Measurements from ENCODE around the genes EEA1 and UBE2N.

- PRO-cap: no peak
- RAMPAGE, long total RNA, 2 experiments: no peak in any of the 2 experiments
Observed at GRCh38 chr12:91778885-91779350, 366.7 kb downstream of the BTG1 start.

DNA sequence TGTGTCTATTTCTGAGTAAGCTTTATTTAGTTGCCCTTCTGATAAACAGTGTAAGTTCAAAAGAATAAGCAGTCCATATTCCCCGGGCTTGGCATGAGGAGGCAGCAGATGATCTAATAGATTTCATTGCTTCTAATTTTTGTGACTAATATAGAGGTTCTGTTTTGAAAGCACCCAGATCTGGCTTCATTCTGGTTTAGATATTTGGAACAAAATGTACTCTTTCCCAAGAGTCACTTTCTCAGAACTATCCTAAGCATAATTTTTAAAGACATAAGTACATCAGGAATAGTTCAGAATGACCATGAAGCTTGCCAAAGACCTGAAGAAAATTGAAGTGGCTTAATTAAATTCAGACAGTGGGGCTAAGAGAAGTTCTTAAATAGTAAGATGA, 290.9 kb downstream of the BTG1 start:
- PRO-cap: unidirectional peak, plus-strand start at position 296 of the sequence
- RAMPAGE, long total RNA, 2 experiments: no peak in any of the 2 experiments

DNA sequence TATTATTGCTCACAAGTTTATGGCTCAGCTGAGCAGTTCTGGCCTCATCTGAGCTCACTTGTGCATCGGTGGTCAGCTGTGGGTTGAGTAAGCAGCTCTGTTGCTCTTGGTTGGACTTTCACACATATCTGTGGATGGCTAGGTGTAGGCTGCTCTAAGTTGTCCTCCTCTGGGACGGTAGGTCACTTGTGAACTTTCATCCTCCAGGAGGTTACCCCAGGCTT, 162.7 kb downstream of the BTG1 start:
- PRO-cap: no peak
- RAMPAGE, long total RNA, 2 experiments: no peak in any of the 2 experiments

- PRO-cap: no peak
- RAMPAGE, long total RNA, 2 experiments: no peak in any of the 2 experiments
Observed at GRCh38 chr12:92064178-92064788, 81.4 kb downstream of the BTG1 start.

DNA sequence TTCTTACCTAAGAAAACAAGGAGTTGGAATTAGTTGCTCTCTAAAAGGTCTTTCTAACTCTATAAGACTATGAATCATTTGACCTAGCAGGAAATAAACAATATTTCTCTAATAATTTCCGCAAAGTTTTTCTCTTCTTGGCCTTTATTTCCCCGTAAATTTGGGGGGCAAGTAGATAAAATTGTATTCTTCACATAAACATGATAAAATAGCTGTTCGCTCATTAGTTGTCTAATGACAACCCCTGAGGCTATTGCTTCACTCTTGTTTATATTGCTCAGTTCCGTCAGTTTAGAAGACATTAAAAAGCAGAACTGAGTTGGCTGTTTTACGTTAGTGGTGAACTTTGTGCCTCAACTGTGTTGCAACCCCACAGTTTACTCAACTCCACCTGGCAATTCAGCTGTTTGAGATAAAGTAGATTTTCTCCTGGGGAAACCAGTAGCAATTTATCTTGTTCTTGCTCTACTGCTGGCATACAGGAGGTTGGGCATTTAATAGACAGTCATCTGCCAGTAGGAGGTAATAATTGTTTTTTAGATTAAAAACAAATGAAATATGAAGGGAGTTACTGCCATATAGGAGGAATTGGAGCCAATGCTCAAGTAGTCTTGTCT, 74.6 kb downstream of the BTG1 start:
- PRO-cap: no peak
- RAMPAGE, long total RNA, 2 experiments: no peak in any of the 2 experiments

DNA sequence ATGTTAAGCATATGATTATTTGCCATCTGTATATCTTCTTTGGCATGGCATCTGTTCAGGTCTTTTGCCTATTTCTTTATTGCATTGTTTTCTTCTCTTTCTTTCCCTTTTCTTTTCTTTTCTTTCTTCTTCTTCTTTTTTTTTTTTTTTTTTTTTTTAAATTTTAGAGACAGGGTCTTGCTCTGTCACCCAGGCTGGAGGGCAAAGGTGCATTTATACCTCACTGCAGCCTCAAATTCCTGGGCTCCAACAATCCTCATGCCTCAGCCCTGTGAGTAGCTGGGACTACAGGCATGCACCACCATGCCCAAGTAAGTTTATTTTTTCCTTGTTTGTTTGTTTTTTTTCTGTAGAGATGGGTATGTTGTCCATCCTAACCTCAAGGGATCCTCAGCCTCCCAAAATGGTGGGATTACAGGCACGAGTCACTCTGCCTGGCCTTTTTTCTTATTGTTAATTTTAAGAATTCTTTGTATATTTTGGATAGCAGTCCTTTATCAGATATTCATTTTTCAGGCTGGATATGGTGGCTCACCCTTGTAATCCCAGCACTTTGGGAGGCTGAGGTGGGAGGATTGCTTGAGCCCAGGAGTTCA, 51.7 kb downstream of the BTG1 start:
- PRO-cap: no peak
- RAMPAGE, long total RNA, 2 experiments: no peak in any of the 2 experiments

- PRO-cap: bidirectional peak, plus-strand start at chr12:92144330, minus-strand start at chr12:92144163
- RAMPAGE, long total RNA, 2 experiments: no peak in any of the 2 experiments
Observed at GRCh38 chr12:92143718-92144213, 1.9 kb downstream of the BTG1 start.

- PRO-cap: no peak
- RAMPAGE, long total RNA, 2 experiments: no peak in any of the 2 experiments
Observed at GRCh38 chr12:92365212-92365864, 219.7 kb upstream of the BTG1 start.

- PRO-cap: no peak
- RAMPAGE, long total RNA, 2 experiments: no peak in any of the 2 experiments
Observed at GRCh38 chr12:92543363-92543775, 159.4 kb upstream of the PLEKHG7 start.

DNA sequence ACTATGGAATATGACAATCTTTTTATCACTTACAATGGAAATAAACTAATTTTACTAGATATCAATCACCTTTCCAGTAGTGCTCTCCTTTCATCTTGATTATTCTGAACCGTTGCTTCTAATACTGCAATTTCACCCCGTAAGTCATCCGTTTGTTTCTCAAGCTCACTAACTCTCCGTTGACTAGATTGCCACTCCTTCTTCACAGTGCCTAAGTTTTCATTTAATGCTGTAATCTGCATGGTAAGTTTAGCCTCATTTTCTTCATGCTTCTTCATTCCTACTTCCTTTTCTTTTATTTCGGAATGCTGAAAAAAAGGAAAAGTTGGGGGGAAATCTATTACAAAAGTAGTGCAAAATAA, 75.1 kb downstream of the PLEKHG7 start:
- PRO-cap: no peak
- RAMPAGE, long total RNA, 2 experiments: no peak in any of the 2 experiments

DNA sequence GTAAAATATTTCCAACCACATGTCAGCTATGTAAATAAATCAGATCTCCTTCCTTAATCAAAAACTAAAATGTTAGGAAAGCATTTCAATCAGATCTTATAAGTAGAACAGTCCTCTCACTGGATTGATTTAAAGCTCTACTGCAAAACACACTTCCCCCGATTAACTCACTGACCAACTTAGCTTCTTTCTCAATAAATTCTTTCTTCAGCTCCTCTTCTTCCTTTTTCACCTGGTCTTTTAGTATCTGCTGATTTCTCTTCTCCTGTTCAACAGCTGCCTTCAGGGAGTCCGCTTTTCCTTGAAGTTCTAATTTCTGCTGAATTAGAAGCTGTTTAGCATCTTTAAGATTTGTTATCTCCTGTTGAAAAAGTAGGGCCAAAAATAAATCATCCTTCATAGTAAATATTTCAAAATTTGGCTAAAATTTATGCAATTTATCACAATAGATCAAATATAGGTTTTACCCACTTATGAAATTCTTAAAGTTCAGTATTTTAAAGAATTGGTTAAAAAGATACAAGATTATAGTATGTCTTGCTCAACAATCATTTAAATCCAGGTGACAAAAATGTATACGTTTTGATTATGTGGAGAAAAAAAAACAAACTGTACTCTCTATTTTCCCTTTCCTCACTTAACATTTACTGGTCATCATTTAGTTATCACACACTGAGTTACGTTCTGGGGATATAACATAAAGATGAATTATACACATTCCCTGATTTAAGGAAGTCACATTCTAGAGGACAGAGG, 76.3 kb downstream of the PLEKHG7 start:
- PRO-cap: no peak
- RAMPAGE, long total RNA, 2 experiments: no peak in any of the 2 experiments

GRCh38 chr12:92864802-92865074, 64.4 kb downstream of the EEA1 start:
- PRO-cap: no peak
- RAMPAGE, long total RNA, 2 experiments: no peak in any of the 2 experiments

GRCh38 chr12:92928400-92929401, at the start of gene EEA1:
Gene EEA1 (minus strand): TSS chr12:92929295.
- PRO-cap: bidirectional peak, plus-strand start at chr12:92928540, minus-strand start at chr12:92928527; bidirectional peak, plus-strand start at chr12:92928792, minus-strand start at chr12:92928791; bidirectional peak, plus-strand start at chr12:92928823, minus-strand start at chr12:92928824; unidirectional peak, minus-strand start at chr12:92929012; bidirectional peak, plus-strand start at chr12:92929503, minus-strand start at chr12:92929324
- RAMPAGE, long total RNA, 2 experiments: start-site peak on the minus strand in 1 of 2 experiments, at chr12:92929137-92929267 at its widest, 31 to 34 reads per replicate

DNA sequence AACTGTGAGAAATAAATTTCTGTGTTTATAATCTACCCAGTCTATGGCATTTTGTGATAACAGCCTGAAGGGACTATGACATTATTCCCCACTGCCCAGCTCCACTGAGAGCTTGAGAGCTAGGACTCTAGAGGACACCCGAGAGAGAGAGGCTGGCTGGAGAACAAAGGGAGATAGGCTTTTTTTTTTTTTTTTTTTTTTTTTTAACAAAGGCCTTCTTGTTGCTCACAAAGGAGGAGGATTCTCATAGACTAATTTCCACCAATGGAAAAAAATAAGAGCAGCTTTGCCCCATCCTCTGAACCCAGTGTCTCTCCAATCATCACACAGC, 87.9 kb upstream of the EEA1 start:
- PRO-cap: no peak
- RAMPAGE, long total RNA, 2 experiments: no peak in any of the 2 experiments

DNA sequence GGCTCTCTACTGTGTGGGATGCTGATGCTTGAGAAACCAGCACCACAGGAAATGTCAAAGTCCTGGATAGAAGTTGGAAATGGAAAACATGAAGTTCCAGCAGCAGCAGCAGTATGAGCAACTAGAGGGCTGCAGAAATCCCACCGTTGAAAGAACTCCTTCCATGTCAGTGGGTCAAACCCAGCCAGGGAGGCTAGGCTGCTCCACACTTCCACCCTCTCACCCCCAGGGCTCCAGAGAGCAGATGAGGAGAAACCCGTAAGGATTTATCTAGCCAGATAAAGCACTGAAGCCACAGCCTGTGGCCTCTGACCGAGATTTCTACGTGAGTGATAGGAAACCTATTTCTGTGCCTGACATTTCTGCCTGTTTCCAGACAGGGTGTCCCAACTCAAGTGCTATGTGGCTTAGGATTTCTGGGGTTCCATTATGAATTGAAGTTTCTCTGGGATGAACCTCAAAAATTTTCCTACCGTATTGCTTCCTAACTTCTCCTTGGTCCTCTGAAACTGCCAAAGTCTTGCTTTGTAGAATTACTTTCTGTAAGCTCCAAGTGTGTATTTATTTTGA, 100.0 kb upstream of the EEA1 start:
- PRO-cap: no peak
- RAMPAGE, long total RNA, 2 experiments: no peak in any of the 2 experiments

DNA sequence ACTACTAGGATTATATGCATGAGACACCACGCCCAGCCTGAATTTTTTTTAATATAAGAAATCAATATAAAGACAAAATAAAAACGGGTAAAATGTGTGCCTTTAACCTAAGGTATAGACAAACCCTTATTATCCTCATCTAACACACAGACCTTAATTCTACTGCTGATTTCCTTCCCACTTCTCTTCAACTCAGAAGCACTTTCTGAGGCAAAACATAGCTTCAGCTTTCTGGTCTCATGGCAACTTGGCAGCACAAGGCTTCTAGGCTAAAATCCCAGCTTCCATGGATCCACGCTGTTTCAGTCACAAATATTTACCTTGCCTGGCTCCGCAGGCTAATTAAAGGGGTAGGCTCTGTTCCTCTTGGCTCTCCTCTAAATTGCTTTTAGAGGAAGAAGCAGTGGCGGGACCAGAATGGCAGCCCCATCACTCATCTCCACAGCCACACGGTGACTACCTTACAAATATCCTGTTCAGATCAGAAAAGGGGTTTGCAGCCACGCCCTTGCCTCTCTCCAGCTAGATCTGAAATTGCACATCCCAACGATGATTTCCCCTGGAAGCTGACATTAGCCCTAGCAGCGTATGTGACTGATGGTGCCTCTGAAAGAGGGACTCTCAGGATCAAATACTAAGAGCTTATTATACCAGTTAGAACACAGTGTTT, 221.6 kb upstream of the NUDT4 start:
- PRO-cap: no peak
- RAMPAGE, long total RNA, 2 experiments: no peak in any of the 2 experiments

- PRO-cap: no peak
- RAMPAGE, long total RNA, 2 experiments: no peak in any of the 2 experiments
Observed at GRCh38 chr12:93361533-93362052, 16.1 kb upstream of the NUDT4 start.

DNA sequence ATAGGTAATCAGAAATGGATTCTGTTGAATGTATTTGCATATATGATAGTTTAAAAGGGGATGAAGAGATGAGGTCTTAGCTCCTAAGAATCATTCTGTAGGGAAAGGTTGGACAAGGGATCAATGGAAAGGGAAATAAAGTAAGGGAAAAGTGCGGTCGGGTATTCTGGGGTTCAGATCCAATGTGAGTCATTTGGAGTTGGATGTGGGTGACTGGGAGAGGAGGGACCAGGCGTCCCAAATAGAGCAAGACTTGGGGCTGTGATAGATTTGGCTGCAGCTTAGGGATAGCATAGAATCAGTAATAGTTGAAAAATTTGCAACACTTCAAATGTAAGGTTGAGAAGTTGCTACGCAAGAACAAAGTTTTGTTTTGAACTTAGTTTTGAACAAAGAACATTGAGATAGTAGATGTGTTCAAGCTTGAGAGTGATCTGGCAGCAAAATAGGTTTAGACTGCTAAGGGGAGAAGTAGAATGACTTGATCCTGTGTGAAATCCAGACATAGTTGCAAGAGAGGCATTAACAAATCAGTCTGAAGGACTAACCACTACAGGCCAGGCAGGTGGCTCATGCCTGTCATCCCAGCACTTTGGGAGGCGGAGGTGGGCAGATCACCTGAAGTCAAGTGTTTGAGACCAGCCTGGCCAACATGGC, 3.8 kb downstream of the NUDT4 start:
- PRO-cap: no peak
- RAMPAGE, long total RNA, 2 experiments: no peak in any of the 2 experiments

DNA sequence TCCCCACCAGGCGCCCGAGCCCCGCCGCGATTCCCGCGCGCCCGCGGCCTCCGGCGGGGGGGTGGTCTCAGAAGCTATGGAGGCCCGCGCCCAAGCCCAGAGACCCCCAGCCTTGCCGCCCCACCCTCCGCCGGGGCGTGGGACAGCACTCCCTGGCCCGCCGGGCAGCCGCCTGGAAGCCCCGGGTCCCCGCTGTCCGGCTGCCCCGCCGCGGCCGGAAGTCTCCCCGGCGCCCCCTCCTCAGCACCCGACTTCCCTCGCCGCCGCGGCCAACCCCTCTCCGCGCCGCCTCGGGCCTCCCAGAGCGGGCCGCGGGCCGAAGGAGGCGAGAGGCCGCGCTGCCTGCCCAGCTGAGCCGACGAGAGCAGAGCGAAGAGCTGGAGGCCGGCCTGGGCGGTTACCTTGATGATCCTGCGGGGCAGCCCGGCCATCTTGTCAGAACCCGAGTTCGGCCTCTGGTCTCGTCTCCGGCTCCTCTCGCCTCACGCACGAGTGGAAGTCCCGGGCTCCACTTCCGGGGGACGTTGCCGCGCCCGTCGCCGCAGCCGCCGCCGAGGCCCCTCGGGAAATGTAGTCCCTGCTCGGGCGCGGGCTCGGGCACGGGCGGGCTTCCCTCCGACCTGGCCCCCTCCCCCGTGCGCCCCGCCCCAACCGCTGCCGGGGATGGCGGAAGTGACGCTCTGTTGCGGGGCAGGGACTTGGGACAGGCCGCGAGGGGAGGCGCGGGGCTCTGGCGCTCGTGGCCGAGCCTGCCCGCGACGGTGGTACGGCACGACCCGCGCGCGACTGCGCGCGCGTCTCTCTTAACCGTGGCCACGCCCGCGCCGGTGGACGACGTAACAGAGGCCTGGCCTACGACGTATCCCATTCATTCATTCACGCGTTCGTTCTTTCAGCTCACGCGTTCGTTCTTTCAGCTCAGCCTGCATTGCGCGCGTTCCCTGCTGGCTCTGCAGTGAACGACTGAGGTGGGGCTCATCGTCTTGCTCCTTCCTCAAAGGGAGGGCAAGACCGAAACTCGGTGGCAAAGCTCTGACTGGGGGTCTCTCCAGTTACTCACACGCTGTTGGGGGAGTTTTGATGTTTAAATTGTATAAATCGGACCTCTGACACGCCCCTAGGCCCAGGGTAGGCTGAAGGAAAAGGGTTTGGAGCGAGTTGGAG, at the start of gene UBE2N:
UBE2N (minus strand) TSS at position 494 of the 1,164 bp plus-strand sequence.
- PRO-cap: bidirectional peak, plus-strand start at position 693 of the sequence, minus-strand start at position 486 of the sequence
- RAMPAGE, long total RNA, 2 experiments: start-site peak on the minus strand in 2 of 2 experiments, centred at positions 477 to 480 of the sequence, 3,430 to 3,937 reads per replicate

GRCh38 chr12:93442871-93443306, 1.1 kb upstream of the UBE2N start:
- PRO-cap: no peak
- RAMPAGE, long total RNA, 2 experiments: no peak in any of the 2 experiments

All from right atrium auricular region (tissue), 2 donors.